ENCODE data around the genes ZNF510 and TMOD1.

DNA sequence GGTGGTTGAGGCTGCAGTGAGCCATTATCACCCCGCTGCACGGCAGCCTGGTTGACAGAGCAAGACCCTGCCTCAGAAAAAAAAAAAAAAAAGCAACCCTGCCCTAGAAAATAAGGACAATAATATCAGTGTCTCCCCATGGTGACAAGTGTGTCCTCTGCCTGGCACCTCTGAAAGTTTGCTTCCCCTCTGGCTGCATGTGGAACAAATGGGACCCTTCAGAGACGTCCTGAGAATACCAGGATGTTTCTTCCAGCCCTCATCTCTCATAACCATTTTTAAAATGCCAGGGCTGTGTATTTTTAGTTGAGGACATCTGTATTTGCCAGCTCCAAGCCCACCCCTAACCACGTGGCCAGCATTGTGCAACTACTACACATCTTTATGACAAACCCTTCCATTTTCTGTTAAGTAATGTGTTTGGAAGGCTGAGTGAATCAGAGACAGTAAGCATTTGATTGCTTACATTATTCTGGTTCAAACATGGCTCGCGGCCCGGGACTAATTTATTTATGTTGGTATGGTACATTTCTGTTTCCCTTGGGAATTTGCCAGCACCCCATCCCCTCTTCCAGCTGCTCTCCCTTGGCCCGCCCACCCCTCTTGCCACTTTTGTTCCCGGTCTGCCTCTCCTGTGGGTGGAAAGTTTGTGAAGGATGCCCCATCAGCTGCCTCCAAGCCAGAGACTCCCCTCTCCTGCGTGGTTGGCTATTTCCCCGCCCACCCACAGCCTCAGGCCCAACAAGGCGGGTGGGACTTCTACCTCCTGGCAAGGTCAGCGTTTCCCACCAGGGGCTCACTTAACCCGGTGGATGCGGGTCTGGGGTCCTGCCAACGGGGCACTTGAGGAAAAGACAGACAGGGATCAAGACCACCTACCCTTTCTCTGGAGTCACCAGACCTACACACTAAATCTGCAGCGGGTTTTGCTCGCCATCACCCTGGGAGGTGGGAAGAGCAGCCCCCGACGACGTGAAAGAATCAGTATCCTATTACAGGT, 162.3 kb downstream of the HSD17B3 start:
- PRO-cap, result unidirectional peak, plus-strand start at position 639 of the sequence

DNA sequence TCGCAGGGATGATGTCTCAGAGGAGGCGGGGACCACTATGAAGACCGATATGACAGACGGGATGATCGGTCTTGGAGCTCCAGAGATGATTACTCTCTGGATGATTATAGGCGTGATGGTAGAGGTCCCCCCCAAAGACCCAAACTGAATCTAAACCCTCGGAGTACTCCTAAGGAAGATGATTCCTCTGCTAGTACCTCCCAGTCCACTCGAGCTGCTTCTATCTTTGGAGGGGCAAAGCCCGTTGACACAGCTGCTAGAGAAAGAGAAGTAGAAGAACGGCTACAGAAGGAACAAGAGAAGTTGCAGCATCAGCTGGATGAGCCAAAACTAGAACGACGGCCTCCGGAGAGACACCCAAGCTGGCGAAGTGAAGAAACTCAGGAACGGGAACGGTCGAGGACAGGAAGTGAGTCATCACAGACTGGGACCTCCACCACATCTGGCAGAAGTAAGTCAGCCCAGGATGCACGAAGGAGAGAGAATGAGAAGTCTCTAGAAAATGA, 155.1 kb downstream of the HSD17B3 start:
- PRO-cap, result no peak

GRCh38 chr9:96339555-96340149, 37.7 kb upstream of the HSD17B3 start:
- PRO-cap, result no peak

DNA sequence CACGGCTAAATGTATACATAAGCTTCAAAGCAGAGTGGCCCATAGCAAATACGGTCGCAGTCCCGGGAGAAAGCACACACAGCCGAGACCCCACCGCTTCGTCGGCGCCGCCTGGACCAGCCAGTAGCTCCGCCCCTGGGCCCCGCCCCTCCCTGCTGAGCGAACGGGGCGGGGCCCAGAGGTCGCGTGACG, 241 bp upstream of the HABP4 start:
- PRO-cap, result bidirectional peak, plus-strand start outside the sequence, minus-strand start at position 106 of the sequence

GRCh38 chr9:96462335-96463070, 12.5 kb downstream of the HABP4 start:
- PRO-cap, result no peak

GRCh38 chr9:96686379-96687544, 31.6 kb upstream of the PRXL2C start:
- PRO-cap, result bidirectional peak, plus-strand start at chr9:96687080, minus-strand start at chr9:96686862

DNA sequence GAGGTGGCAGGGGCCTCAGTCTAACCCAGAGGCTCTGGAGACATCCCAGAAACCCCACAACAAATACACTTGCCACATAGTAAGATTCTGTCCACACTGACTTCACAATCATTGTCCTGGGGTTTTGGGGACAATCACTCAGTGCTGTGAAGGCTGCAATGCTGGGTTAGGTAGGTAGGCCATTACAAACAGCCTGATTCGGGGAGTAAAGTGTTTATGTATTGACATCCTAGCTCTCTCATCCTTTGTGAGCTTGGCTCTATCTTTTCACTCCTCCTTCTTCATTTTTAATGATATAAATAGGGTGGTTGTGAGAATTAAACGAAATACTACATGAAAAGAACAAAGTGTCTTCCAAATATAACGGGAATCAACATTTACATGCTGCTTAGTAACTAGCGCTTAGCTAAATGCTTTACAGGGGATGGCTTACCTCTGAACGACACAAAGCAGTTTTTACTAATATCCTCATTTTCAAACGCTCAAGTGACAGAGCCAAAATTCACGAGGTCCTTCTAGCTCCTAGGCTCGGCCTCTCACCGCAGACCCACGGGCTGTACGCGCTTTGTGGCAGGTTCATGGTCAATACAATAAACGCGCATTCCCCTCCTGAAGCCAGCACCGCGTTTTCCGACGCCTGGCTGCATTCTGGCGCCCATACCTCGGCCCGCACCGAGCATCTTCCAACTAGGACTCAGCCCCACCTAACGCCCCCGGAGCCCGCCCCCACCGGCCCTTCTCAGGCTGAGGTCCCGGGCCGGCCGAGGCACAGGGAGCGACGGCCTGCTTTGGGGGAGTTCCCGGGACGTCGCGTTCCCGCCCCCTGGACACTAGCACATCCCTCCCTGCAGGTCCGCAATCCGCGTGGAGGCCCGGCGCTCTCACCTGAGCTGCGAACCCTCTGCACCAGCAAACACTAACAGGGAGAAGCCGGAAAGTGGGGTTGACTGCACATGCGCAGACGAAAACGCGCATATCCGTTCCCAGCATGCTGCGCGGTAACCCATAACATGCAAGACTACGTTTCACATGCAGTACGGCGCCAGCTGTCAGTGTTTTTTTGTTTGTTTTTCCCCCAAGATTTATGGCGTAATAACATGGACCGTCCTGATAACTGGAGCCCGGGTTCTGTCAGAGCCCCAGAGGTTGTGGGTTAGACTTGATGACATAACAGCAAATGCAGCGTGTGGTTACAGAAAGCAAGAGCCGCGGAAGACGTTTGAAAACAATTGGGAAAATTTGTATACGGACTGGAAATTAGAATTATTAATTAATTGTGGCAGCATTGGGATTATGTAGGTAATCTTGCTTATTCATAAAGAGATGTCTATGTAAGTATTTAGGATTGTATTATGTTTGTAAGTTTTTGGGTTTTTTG, at the start of gene ZNF510:
Gene ZNF510 (minus strand): TSS at position 939 of the 1,378 bp plus-strand sequence.
- PRO-cap, result bidirectional peak, plus-strand start at position 1,142 of the sequence, minus-strand start at position 918 of the sequence

DNA sequence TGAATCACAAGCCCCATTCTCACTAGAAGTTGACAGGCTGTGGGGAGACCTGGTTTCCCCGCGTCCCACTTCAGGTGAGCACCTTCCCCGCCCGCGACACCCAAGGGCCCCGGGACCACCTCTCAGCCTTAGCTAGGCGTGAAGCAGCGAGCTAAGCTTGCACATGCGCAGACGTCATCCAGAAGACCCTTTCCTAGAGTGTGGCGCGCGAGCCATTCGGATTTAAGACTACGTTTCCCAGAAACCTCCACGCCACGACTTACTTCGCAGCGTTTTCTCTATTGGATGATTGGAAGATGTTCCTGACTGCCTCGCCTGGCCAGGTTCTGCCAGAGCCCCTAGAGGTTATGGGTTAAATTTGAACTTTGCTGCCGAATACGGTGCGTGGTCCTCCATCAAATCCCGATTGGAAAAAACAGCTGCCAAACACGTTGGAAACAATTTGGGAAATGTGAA, 21.4 kb upstream of the ZNF782 start:
- PRO-cap, result bidirectional peak, plus-strand start at position 281 of the sequence, minus-strand start at position 195 of the sequence

GRCh38 chr9:97214372-97215084, 92.9 kb upstream of the CCDC180 start:
- PRO-cap, result no peak

- PRO-cap, result no peak
Observed at GRCh38 chr9:97501576-97502001, at the start of gene TMOD1. Gene TMOD1, plus strand, starts transcription at chr9:97501666.

DNA sequence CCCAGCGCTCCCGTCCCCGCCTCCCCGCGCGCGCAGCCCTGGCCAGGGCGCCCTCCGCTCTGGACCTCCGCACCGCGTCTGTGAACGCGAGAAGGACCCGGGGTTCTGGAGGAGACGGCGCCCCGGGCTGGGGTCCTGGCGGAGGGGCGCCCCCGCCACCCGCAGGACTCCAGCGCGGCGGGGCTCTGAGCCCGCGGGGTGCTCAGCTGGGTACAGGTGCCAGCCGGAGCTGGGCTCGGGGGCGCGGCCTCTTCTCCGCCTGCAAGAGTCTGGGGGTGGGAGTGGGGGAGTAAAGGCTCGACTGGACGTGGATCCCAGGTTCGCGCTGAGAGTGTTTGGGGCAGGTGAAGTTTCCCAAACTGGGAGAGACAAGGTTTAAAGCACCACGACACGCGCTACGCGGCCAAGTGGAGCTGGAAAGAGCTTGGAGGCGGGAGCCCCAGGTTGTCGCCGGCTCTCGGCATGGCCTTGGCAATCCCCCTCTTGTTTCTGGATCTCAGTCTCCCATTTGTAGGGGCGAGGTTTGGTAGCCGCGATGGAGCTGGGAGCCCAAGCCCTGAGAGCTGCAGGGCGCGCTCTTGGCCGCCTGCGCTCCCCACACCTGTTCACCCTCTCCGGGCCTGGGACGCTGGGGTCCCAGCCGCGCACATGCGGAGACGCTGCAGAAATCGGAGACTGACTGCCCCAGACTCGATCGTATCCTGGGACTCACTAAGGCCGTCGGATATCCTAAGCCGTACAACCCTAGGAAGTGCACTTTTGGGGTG, 719 bp downstream of the TMOD1 start:
- PRO-cap, result no peak

DNA sequence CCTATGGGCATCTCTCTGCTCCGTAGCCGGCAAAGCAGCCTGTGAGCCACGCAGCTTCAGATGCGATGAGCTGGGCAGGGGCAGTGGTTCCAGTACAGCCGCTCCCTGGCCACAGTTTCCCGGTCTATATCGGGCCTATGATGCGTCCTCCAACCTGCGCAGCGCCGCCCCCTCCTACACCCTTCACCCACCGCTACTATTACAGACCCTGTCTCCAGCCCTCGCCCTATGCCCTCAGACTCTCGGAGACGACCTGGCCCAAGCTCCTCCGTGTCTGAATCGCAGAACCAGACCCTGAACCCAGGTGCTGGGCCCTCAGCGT, 1.3 kb downstream of the TMOD1 start:
- PRO-cap, result no peak

DNA sequence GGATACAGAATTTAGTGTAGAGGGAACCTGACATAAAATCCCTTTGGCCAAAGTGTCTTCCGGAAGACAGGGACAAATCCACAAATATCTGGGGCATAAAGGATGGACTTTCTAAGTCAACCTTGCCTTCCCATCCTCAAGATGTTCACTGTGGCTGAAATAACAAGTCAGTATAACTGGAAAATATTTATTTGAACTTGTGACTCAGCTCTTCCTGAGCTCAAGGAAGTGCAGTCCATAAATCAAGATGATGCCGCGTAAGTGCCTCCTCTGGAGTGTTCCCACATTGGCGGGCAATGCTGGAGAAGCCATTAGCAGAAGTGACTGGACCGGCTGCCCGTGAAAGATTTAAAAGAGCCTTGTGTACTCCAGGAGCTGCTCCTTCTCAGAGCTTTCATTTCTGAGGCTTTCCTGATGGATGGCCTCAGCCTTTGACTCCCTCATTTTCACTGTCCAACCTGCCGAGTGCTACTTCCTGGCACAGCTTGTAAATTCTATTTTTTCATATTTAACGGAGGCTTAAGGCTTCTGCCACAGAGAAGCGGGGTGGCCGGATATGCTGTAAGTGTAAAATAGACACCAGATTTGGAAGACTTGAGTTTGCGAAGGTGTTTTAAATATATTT, 17.5 kb downstream of the TMOD1 start:
- PRO-cap, result unidirectional peak, plus-strand start at position 314 of the sequence

GRCh38 chr9:97528054-97528870, 26.8 kb downstream of the TMOD1 start:
- PRO-cap, result no peak

DNA sequence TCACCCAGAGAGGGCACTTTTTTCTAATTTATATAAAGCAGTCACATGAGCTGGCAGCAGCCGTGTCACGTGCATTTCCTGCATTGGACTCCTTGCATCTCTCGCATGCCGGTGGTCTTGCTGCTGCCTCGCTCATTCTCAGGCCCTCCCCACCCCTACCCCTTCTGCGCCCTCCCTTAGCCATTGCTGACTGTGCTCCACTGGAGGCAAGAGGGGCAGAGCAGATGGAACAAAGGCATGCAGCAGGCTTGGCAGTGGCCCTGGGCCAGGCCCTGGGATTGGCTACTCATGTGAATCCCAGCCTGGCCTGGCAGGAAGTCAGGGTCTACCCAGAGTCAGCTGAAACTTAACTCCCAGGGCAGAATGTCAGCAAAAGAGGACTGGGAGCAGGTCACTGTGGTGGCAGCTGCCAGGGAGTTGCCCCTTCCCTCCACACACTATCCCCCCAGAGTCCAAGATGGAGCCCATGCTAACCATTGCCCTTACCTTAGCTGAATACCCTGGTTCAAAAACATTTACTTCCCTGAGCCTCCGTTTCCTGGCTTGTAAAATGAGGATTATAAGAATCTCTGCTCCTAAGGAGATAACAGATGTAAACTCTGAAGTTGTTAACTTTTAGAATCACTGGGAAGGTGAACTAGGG, 62.2 kb downstream of the TSTD2 start:
- PRO-cap, result no peak

DNA sequence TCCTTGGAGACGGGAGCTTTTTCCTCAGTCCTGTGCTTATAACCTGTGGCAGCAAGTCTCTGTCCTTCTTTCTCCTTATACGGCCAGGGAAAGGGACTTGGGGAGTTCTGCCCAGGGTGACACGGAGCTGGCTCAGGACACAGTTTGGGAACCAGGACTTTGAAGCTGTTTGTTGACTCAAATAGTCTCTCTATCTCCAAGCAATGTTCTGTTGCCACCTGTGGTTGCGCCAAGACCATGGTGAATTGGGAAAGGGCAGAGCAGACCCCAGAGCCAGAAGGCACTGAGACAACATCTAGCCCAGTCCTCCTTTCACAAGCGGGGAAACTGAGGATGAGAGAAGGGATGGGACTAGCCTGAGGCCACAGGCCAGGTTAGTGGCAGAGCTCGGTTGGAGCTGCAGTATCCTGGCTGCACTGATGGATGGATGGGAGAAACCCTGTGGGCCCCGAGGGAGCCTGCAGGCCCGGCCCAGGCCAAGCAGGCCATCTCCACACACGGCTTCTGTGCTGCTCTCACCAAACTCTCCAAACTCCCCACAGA, 60.4 kb downstream of the TSTD2 start:
- PRO-cap, result no peak

DNA sequence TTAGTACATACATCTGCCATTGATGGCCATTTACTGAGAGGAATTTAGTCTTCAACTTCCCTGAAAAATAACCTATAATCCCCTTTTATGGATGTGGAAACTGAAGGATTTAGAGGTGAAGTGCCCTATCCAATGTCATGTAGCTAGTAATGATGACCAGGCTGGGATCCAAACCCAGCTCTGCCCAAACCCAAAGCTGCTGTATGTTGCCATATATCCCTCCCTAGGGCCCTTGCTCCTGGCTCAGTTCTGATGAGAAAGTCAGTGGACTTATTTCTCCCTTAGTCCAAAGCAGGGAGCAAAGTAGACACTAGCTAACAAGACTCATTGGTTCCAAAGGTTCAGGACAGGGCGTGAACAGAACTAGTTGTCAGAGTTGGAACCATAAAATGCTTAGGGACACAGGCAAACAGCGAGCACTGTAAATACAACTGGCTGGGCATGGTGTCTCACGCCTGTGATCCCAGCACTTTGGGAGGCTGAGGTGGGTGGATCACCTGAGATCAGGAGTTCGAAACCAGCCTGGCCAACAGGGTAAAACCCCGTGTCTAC, 36.6 kb downstream of the ANP32B start:
- PRO-cap, result no peak

DNA sequence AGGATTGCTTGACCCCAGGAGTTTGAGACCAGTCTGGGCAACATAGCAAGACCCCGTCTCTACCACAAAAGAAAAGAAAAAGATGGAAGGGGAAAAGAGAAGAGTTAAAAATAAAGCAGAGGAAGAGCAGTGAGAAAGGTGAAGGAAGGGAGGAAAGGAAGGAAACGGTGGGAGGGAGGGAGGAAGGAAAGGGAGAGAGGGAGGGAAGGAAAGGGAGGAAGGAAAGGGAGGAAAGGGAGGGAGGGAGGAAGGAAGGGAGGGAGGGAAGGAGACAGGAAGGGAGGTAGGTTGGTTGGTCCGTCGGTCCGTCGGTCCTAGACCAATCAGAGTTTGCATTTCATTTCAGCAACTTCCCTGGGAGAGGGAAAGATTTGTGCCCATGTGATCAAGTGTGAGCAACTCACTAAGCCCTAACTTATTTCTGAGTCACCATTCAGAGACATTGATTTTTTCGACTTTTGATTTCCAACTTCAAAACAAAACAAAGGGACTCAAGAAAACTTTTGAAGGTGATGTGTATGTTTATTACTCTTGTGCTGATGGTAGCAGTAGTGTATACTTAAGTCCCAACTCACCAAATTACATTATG, 18.8 kb downstream of the NANS start:
- PRO-cap, result no peak

DNA sequence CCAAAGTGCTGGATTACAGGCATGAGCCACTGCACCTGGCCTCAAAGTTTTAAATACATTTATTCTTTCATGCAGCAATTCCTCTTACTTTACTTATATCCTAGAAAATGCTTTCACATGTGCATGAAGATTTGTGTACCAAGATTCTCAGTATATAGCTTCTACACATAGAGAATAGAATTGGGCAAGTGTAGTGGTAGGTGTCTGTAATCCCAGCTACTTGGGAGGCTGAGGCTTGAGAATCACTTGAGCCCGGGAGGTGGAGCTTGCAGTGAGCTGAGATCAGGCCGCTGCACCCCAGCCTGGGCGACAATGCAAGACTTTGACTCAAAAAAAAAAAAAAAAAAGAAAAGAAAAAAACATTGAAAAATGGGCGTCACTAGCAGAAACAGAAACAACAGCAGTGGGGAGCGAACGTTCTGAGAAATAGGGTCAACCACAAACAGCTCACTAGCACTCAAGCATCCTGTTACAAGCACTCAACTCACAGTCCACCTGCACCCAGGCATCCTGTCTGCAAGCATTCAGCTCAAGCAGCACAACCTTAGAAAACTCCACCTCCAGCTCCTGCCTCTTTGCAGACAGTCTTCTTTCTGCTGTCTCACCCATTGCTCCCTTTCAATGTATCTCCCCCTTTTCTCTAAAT, 17.2 kb downstream of the TRIM14 start:
- PRO-cap, result no peak

DNA sequence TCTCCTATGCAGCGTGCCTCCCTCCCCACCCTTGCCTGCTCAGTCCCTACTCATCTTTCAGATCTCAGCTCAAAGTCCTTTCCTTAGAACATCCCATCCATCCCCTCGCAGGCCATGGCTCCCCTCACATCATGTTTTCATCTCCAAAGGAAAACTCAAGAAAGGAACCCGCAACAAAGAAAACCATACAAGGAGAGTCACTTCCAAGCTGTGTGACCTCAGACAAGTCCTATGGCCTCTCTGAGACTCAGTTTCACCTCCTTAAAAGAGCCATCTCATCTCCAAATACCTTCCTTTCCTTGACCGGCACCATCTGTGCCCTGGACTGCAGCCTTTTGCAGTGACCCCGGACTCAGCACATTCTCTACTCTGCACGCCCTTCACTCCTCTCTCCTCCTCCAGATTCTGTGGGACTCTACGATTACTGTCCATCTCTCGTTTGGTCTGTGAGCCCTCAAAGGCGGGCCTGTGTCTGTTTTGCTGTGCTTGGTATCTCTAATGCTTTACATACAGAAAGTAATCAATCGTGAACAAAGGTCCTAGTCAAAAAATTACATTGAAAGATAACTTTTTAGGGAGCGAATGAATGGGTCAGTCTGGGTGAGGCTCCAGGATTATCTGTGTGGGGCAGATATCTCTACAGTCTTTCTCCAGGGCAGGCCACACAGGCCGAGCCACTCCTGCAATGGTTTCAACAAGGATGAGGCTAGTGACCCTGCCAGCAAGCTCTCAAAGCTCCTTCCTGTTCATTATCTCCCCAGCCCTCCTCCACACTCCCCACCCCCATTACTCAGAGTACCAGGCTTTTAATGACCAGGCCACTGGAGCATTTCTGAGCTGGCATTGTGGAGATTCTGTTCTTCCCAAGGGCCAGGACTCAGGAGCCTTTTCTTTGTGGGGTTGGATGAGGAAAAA, 10.5 kb downstream of the CORO2A start:
- PRO-cap, result no peak

All from Metastatic Pancreatic Carcinoma in the Ovary (tissue), 1 donor.